ENCODE measurements around the gene GATA5.

DNA sequence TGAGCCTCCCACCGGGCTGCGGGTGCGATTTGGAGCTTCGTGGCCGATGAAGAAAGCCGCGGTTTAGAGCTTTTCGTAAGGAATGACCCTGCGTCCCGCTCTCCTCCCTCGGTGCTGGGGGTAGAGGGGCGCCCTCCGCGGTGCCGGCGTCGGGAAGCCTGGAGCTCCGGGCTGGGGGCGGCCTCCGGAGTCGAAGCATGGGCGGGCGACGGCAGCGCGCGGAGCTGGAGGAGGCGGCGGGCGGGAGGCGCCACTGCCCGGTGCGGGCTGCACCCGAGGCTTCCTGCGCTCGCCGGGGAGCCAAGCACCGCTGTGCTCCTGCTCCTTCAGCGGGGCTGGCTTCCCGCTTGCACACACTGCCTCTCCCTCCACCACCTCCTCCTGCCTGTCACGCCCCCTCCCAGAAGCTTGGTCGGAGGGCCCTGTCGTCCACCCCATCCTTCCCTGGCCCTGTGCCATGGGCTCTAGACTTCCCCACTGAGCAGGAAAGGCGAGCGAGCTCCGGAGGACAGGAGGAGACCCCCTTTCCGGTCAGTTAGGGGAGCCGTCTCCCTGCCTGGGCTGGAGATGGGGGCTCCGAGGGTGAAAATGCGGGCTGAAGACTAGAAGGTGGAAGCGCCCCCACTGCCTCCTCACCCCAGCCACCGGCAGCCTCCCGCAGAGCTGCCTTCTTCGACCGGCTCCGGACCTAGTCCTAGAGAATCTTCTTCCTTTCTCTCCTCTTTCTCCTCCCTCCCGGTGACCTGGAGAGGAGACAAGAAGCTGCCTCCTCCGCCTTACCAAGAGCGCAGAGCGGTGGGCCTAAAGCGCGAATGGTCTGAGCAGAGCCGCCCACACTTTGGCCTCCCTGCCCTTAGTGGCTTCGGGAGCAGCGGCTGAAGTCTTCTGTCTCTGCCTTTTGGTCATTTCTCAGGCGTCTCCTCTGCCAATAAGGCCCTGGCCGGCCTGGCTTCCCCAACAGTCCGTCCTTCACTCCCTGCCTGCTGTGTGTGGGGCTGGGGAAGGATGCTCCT lies 1.9 kb downstream of the CDH4 start:
- PRO-cap = unidirectional peak, plus-strand start at position 783 of the sequence

DNA sequence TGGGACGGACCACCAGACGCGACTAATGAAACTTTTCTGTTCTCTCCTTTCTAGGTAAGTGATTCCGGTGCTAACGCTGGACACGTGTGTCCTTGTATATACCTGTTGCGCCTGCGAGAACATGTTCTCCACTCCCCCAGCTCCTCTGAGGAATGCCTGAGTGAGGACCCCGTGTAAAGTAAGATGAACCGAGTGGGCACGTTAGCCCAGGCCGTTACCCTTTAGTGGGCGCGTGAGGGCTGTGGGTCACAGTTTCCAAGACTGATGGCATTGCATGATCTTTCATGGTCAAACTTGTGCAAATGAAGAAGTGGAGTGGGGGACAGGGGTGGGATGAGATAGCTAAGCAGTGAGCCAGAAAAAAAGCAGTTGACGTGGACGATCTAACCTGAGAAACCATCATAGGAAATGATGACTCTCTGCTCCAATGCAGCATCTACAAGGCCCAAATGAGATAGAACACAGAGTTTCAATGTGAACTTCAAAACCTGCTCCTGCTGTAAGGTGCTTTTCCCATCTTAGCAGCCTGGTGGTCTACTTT lies 249.8 kb downstream of the CDH4 start:
- PRO-cap = no peak

DNA sequence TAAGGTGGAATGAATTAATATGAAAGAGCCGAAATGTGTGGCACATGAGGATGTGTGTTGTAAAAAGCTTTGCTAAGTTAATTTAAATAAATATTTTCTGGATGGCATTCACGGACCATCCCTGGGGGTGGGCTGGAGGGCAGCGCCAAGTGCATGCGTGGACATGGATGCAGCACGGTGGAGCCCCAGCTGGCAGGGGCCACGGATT lies 279.4 kb downstream of the CDH4 start:
- PRO-cap = no peak

GRCh38 chr20:61648576-61648904 lies 396.5 kb downstream of the CDH4 start:
- PRO-cap = no peak

GRCh38 chr20:62000283-62000904 lies 65.3 kb downstream of the TAF4 start:
- PRO-cap = no peak

DNA sequence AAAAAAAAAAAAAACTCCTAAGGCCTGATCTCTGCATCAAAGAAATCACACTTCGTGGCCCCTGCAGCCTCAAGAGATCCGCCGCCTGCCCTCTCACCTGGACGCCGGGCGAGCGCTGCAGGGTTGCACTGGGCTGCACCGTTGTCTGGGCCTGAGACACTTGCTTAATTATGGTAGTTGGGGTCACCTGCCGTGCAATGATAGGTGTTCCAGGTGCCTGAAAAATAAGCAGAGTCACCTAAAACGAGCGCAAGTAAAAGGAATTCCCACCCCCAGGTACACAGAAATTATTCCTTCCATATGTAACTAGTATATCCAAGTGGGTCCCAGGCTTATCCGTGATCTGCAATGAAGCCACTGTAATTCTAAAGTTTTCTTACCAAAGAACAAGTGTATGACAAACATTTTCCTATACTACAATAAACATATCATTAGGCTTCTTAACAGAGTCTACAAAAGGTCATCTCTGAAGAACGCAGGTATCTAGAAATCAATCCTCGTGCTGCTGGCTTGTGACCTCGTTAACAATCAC lies 52.9 kb downstream of the TAF4 start:
- PRO-cap = no peak

DNA sequence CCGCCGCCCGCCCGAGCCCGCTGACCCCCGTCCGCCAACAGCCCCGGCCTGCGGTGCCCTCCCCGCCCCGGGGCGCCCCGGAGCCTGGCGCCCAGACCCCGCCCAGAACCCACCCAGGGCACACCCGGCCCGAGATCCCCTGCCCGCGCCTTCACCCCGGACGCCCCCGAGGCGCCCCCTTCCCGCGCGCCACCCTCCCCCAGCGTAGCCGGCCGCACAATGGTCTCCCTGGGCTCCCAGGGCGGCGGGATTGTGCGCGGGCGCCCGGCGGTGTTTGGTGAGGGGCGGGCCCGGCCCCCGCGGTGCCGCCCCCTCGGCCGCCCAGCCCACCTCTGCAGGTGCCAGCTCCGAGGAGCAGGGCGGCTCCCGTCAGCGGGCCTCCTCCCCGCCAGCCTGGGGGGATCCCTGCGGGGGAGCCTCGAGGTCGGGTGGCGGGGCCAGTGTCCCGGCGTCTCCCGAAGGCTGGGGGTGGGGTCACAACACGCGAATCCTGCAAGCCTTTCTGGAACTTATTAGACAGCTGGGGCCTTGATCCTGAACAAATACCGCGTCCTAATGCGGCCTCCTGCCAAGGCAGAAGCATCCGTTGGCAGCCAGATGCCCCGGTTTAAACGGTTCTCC lies 636 bp downstream of the LSM14B start:
- PRO-cap = bidirectional peak, plus-strand start at position 391 of the sequence, minus-strand start at position 221 of the sequence

DNA sequence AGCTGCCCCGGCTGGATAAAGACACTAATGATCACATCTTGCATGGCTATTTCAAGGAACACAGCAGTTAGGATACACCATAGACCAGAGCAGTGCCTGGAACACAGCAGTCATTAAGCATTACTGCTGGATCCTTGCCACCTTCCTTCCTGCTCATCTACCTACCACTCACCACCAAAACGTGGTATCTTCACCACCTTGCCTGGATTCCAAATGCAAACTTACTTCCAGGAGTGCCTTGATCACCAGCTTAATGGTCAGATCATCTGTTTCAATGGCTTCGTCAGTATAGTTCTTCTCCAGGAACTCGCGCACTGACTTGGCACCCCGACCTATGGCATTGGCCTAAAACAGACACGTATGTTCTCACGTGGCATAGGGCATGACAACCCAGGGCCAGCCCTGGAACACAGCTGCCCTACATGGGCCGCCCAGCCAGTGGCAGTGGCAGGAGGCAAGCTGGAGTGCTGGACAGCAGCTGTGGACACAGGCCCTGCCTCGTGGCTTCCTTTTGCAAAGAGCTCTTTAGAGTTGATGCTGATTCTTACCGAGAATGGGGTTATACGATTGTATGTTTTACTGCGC lies 5.2 kb downstream of the PSMA7 start:
- PRO-cap = no peak

GRCh38 chr20:62140860-62142000 lies 2.0 kb downstream of the PSMA7 start:
- PRO-cap = no peak

GRCh38 chr20:62178338-62179469 lies 4.1 kb upstream of the MTG2 start:
- PRO-cap = no peak

DNA sequence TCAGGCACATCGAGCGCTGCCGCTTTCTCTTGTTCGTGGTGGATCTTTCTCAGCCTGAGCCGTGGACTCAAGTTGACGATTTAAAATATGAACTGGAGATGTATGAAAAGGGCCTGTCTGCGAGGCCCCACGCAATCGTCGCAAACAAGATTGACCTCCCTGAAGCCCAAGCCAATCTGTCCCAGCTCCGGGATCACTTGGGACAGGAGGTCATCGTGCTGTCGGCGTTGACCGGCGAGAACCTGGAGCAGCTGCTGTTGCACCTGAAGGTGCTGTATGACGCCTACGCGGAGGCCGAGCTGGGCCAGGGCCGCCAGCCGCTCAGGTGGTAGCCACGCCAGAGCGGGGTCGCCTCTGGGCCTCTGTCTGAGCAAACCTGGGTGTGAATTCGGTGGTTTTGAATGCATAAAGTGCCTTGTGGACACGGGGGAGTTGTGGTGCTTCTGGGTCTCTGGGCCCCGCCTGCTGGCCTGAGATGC lies 18.0 kb downstream of the MTG2 start:
- PRO-cap = no peak

GRCh38 chr20:62234183-62234829 lies 4.0 kb upstream of the OSBPL2 start:
- PRO-cap = no peak

GRCh38 chr20:62258457-62258970 lies 20.2 kb downstream of the OSBPL2 start:
- PRO-cap = no peak

DNA sequence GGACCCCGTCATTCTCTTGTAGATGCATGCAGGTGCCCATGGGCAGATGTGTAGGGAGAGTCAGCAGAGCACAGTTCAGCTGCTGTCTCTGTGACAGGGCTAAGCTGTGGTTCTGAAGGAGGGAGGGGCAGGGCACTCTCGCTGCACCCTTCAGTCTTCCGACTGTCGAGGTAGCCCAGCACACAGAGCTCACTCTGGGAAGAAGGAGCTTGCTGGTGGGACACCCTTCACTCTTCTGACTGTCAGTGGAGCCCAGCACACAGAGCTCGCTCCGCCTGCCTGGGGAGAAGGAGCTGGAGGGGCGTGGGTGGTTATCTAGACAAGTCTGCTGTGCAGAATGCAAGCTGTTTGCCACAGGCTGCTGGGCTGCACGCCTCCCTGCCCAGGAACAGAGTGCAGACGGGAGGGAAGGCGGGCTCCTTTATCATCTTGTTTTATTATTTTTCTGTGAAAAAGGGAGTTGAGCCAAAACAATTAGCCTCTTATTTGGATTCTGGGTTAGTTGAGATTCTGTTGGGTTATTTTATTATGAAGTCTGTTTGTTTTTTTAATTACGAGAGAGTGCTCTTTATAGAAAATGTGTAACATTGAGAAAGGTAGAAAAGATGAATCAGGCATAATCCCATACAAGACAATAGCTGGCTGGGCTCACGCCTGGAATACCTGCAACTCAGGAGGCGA lies 28.2 kb upstream of the ADRM1 start:
- PRO-cap = no peak

DNA sequence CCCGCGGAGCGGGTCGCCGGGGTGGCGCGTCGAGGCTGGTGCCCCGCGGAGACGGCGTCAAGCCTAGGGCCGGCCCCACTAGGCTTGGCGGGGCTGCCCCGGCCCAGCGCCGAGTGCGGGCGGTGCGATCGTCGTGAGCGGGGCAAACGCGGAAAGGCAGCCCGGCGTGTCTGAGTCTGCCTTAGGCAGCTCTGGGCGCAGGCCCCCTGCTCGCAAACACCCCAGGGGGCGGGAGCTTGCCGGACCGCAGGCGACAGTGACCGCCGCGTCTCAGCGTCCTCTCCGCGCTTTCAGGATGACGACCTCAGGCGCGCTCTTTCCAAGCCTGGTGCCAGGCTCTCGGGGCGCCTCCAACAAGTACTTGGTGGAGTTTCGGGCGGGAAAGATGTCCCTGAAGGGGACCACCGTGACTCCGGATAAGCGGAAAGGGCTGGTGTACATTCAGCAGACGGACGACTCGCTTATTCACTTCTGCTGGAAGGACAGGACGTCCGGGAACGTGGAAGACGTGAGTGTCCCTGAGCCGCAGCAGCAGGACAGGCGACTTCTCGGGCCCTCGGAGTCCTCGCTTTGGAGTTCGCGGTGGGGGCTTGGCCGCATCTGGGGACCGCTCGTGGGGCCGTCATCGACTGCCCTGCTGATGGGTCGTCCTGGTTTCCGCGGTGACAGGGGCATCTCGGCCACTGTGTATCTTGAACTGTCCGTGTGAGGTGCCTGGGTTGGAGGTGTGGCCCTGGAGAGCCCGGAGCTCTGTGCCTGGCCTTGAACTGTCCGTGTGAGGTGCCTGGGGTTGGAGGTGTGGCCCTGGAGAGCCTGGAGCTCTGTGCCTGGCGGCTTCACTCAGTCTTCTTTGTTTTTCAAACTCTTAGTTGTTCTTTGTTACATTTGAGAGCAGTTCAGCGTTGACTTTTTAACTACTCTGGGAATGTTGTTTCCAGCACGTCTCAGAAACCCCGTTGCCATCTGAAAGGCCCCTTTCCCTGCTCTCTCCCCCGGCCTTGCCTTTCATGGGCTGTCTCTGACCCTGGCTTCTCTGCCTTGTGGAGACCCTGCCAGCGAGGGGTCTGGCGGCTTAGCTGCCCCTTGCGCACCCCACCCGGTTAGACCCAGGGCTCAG lies 835 bp downstream of the ADRM1 start:
- PRO-cap = unidirectional peak, minus-strand start at position 291 of the sequence; unidirectional peak, minus-strand start at position 572 of the sequence

GRCh38 chr20:62367691-62368043 lies 555 bp upstream of the LAMA5 start:
- PRO-cap = bidirectional peak, plus-strand start at chr20:62367773, minus-strand start at chr20:62367762

DNA sequence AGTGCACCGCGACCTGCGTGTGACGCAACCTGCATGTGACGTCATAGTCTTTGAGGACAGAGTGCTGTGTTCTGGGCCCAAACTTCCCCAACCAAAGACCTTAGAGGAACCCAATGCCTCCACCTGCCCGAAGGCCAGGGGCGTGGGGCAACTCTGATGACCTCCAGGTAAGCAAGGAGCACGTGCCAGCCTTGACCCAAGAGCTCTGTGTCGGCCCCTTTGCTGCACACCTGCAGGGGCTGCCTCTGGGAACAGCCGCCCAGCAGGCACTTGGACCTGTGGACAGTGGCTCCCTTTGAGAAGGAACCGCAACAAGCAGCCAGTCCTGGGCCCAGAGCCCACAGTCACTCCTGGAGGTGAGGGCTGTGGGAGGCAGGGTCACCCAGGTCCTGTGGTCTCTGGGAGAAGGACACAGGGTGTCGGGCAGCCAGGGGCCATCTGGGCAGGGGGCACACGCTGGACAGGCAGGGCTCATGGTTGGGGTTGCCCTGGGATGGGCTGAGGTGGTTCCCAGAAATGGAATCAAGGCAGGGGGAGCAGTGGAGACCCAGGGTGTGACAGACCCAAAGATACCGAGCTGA lies 1.5 kb downstream of the CABLES2 start:
- PRO-cap = no peak

- PRO-cap = no peak
Observed at GRCh38 chr20:62413864-62414453, 6.9 kb upstream of the CABLES2 start.

DNA sequence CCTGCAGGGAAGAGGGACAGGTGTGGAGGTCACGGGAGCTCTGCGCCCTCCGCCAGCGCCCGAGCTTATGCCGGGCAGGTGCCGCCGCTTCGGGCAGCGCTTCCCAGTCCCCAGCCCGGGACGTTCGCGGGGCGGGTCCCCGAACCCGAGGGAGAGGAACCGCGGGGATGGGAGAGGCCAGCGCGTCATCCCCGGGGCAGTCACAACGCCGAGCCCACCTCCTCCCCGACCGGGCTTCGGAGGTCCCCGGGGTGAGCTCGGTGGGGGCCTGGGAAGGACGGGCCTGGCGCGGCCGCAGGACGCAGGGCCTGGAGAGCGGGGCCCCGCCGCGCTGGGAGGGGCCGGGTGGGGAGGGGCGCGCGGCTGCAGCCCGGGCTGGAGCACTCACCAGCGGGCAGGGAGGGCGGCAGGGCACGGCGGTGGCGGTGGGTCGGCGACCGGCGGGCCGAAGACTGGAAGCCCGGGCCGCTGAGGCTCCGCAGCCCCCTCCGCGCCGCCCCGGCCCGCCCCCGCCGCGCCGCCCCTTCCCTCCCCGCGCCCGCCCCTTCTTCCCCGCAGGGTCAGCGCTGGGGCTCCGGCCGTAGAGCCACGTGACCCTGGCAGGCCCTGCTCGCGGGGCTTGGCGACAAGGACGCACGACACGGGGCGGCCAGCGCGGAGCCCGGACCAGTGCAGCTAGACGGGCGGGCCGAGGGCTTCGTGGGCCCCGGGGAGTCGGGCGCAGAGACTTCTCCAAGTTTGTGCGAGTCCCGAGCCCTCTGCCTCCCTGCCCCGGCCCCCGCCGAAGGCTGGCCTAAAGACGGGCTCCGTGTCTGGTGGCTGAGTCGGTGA lies at the start of gene GATA5:
TSS of gene GATA5 (minus strand) at position 454 of the 831 bp plus-strand sequence.
- PRO-cap = bidirectional peak, plus-strand start at position 263 of the sequence, minus-strand start at position 126 of the sequence; bidirectional peak, plus-strand start at position 602 of the sequence, minus-strand start at position 505 of the sequence

- PRO-cap = no peak
Observed at GRCh38 chr20:62529748-62530368, 54.1 kb upstream of the GATA5 start.